Vagina (tissue), 1 donor: ENCODE results near the gene UBE2H.

DNA sequence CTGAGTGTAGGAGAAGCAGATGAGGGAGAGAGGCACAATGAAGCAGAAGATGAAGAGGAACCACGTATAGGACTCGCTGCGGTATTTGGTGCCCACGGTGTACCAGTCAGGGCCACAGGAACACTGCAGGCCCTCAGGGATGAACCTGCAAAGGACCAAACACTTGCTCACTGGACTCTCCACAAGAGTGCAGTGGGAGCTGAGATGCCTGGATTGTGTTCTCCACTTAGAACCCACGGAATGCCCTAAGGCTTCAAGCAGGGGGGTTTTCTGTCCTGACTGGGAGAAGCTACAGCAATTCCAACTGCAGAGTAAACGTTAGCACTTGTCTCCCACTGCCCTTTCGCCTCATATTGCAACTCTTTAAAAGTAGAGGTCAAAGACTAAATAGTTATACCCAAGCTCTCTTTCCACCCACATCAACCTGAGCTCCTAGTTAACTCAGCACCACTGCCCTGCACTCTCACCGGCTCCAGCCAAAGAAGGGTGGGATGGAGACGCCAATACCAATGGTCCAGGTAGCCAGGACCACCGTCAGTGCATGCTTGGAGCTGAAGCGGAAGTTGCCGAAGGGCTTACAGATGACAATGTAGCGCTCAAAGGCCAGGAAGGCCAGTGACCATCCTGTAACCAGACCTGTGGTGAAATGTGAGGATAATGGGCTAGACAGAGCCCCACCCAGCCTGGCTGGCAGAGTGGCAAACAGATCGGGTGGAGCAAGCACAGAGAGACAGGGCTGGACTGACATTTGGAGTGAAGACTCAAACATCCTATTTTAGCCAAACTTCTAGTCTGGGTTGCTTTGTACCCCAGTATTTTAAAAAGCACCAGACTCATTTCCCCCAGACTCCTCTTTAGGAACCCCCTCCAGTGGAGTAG is 836 bp downstream of the OPN1SW start:
- PRO-cap: no peak
- RAMPAGE, long total RNA: no peak

- PRO-cap: no peak
- RAMPAGE, long total RNA: no peak
Observed at GRCh38 chr7:128812477-128812999, 17.7 kb upstream of the FLNC start.

GRCh38 chr7:128844331-128844683 is 14.1 kb downstream of the FLNC start:
- PRO-cap: no peak
- RAMPAGE, long total RNA: no peak

DNA sequence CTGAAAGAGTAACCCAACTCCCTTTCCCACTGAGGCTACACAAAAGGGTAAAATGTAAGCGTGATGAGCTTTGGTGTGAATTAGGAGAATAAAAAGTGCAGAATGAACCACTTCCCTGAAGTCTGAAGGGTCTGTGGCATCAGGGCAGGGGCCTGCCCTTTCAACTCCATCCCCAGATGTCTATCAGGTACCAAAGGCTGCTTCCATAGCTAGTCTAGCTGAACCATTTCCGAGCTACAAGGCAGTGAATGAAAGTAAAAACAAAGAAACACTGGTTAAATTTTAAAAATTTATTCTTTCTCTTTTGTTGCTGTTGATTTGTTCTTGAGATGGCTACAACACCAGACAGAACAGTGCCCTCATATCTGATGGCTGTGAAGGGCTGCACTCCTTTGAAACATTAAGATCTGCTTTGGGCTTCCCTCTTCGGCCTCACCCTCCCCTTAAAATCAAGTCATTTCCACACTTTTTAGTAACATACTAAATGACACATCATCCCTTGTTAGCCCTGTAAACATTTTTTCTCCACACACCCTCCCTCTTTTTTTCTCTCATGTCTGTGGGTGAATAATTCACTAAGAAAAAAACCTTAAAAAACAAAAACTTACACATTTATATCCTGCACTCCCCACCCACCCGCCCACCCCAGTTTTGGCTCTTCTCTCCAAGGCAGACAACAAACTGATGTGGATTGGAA is 16.3 kb downstream of the IRF5 start:
- PRO-cap: no peak
- RAMPAGE, long total RNA: no peak

- PRO-cap: no peak
- RAMPAGE, long total RNA: no peak
Observed at GRCh38 chr7:129201297-129201656, 12.8 kb downstream of the SMO start.

DNA sequence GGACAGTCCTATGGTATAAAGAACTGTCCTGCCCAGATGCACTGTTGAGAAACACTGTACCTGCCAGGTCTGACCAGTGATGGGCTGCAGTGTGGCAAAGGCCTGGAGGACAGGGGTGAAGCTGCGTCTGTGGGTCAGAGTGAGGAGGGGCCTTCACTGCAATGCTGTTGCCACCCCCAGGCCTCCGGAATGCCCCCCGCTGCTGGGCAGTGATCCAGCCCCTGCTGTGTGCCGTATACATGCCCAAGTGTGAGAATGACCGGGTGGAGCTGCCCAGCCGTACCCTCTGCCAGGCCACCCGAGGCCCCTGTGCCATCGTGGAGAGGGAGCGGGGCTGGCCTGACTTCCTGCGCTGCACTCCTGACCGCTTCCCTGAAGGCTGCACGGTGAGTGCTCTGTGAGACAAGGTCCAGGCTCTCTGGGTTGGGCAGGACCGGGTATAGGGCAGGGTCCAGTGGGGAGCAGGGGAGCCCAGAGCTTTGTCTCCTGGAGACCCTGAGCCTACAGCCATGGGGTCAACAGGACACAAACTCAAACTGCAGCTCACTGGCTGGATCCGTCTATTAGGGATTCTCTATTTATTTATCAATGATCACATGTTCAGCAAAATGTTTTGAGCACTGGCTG is 14.9 kb downstream of the SMO start:
- PRO-cap: no peak
- RAMPAGE, long total RNA: no peak

- PRO-cap: unidirectional peak, minus-strand start at chr7:129440457
- RAMPAGE, long total RNA: no peak
Observed at GRCh38 chr7:129440269-129440644, 6.0 kb downstream of the STRIP2 start.

GRCh38 chr7:129600701-129601492 is 10.6 kb upstream of the NRF1 start:
- PRO-cap: no peak
- RAMPAGE, long total RNA: no peak

DNA sequence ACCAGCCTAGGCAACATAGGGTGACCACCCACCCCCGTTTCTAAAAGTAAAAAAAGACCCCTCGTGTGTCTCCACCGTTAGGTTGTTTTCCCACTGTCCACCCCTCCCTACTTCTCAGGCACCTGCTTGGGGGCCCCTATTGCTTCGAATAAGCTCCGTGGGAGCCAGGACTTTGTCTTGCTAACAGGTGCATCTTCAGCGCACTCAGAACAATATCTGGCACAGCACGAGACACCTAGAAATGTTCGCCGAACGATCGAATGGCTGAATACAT is 636 bp upstream of the NRF1 start:
- PRO-cap: no peak
- RAMPAGE, long total RNA: no peak

DNA sequence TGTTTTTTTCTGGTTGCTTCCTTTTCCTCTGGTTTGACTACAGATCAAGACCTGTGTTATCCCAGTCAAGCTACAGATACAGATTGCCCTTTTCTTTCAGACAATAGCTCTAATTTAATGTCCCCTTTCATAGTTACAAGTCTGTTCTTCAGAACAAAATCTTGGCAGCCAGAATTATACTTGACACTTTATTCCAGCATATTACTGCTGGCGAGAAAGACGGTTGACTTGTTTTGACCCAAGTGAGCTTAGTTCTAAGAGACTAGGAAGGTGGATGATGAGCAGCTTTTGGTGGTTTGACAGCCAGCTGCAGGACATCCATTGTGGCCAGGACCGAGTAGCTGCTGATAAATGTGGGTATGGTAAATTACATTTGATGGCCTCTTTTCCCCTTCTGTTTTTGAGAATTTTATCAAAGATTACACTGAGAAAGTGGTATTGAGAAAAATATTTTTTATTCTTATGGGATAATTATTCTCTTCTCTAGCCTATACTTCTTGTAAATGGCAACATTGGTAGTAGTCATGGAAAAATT is 26.7 kb downstream of the NRF1 start:
- PRO-cap: no peak
- RAMPAGE, long total RNA: no peak

DNA sequence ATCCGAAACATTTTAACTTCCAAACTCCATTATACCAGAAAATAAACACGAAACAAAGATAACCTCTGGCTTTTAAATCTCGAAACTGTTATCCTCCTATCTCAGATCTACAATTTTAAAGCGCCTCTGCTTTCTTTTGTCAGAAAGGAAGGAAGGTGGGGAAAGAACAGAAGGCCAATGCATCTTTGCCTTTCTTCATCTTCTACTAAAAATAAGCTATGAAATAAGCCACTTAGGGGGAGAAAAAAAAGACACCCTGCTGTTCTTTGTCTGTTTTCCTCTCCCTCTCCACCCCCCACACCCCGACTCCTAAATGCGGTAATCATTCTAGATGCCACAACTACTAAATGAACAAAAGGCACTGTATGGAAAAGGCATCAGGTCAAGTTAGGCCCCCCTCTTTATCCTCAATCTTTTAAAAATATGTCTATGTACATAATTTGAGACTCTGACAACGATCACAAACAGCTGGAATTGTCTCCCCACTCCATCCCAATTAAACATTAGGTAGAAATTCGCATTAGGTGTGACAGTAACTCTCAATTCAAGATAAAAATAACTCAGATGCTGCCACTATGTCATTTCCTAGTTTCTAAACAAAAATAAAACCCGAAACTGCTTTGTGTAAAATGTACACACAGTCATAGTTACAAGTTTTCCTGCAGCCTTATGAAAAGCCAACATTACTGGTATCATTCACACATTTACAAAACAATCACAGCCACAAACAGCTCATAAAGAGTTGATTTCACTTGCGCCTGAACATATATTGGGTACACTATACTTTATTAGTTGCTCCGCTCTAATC is 2.4 kb downstream of the UBE2H start:
- PRO-cap: bidirectional peak, plus-strand start at position 438 of the sequence, minus-strand start at position 207 of the sequence
- RAMPAGE, long total RNA: no peak

- PRO-cap: bidirectional peak, plus-strand start at chr7:129952541, minus-strand start at chr7:129952543; unidirectional peak, minus-strand start at chr7:129952593; unidirectional peak, minus-strand start at chr7:129952719; unidirectional peak, minus-strand start at chr7:129952960
- RAMPAGE, long total RNA: no peak
Observed at GRCh38 chr7:129952445-129953270, at the start of gene UBE2H. UBE2H (minus strand) TSS chr7:129952960.

GRCh38 chr7:130112646-130113269 is 42.4 kb downstream of the KLHDC10 start:
- PRO-cap: no peak
- RAMPAGE, long total RNA: no peak

GRCh38 chr7:130366982-130367809 is 13.1 kb upstream of the CPA1 start:
- PRO-cap: no peak
- RAMPAGE, long total RNA: no peak

DNA sequence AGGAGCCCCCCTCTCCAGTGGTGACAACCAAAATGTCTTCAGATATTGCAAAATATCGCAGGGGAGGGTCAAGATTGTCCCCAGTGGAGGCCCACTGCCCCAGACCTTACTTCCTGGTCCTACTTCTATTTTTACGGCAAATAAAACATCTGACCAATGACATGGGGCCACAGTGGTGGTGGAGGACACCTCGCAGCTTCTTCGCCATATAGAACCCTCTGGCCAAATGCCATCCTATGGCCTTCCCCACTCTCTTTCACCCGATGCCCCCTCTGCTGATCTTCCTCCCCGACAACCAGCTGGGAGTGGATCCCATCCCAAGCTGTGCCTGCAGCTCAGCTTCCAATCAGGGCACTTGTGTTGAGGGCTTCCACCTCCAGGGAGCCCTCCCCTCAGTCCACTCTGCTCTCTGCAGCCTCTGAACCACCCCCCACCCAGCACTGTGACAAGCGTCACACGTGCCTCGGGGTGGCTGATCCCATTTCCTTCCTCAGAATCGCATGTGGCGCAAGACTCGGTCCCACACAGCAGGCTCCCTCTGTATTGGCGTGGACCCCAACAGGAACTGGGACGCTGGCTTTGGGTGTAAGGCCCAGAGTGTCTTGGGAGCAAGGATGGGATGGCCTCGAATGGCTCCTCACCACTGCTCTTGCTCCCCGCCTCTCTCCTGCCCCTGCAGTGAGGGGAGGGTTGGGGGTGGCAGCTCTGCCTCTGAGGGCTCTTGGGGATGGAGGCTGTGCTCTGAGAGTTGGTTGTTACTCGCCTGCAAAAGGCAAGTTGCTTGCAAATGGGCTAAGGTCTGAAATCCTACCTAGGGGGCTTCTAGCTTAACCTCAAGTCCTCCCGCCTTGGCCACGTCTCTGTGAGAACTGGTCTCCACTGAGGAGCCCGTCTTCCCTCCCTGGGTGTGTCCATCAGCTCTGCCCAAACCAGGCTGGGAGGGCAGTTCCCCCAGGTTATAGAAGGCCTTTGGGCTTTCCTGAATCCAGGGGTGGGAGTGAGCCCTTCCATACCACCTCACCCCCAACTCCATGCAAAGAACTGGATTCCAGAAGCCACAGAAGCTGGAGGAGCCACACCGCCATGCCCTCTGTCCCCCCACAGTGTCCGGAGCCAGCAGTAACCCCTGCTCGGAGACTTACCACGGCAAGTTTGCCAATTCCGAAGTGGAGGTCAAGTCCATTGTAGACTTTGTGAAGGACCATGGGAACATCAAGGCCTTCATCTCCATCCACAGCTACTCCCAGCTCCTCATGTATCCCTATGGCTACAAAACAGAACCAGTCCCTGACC is 4.2 kb downstream of the CPA1 start:
- PRO-cap: no peak
- RAMPAGE, long total RNA: no peak

- PRO-cap: no peak
- RAMPAGE, long total RNA: no peak
Observed at GRCh38 chr7:130394243-130394753, 14.0 kb downstream of the CPA1 start.

DNA sequence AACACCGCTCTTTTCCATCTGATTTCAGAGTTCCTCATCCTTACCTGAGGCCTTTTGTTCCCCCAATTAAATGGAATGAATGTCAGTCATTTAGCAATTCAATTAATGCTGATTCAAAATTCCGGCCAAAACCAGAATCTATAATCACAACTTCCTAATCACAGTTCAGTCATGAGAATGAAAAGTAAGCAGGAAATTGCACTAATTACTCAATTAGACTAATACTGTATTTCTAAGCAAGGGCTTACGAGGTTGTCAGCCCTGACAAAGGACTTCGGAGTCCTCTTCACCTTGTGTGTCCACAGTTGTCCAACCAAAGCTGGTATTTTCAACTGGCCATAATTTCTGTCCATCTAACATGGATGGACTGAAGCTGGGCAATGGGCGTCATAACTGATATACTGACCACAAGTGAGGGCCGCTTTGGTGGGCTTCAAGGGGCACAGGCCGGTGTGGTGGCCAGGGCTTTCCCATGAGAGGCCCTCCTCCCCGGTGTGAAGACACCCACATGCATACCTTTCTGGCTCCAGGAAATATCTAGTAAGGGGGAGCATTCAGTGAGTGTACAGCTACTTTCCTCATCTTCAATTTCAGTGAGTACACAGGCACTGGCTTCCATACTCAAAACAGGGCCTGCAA is 17.5 kb downstream of the CPA1 start:
- PRO-cap: no peak
- RAMPAGE, long total RNA: start-site peak on the minus strand centred at position 125 of the sequence, 169 bp wide, 13 reads

GRCh38 chr7:130507973-130508774 is 16.3 kb downstream of the MEST start:
- PRO-cap: no peak
- RAMPAGE, long total RNA: start-site peak on the plus strand at chr7:130508190-130508547, 5 reads

DNA sequence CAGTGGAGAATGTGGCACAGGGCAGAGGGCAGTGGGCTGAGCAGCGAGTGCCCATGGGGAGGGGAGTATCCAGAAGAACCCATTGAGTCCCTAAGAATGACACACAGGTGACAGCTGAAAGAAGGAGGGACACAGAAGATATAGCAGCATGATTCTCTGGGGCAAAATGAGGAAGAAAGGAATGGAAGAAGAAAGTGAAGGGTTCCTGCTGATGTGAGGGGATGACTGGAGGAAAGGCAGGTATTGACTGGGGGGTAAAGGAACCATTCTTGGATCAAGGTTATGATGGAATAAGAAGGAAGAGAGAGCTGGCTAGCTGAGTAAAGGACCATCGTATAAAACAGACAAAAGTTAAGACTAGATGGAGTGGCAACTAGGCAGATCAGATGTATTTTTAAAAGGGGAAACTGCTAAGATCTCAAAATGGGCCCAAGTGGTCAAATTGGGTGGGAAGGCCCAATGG is 25.1 kb downstream of the MEST start:
- PRO-cap: no peak
- RAMPAGE, long total RNA: no peak

DNA sequence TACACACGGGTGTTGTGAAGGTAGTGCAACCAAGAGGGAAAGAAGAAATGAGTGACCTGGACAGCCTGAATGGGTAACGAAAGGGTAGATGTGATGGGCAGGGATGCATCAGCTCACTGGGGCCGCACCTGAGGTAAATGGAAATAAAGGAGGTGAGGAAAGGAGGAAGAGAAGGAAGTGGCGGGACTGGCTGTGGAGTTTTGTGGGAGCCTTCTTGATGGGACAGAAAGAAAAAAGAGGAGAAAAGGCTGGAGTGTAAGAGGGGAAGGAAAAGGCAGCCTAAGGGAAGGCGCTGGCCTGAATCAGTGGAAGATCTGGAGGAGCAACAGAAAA is 34.0 kb downstream of the MEST start:
- PRO-cap: no peak
- RAMPAGE, long total RNA: no peak